ENCODE measurements around the gene PARD3B.

- RRBS: no CpG with 5 or more reads among the region's 1 CpG
Measured at GRCh38 chr2:203741520-203741867, 35.1 kb downstream of the CD28 start.

- RRBS: no CpG with 5 or more reads among the region's 6 CpGs
Measured at GRCh38 chr2:203846527-203846897, 21.1 kb upstream of the CTLA4 start.

- RRBS: no CpG with 5 or more reads among the region's 2 CpGs
Measured at GRCh38 chr2:204257253-204257603, 288.0 kb upstream of the PARD3B start.

DNA sequence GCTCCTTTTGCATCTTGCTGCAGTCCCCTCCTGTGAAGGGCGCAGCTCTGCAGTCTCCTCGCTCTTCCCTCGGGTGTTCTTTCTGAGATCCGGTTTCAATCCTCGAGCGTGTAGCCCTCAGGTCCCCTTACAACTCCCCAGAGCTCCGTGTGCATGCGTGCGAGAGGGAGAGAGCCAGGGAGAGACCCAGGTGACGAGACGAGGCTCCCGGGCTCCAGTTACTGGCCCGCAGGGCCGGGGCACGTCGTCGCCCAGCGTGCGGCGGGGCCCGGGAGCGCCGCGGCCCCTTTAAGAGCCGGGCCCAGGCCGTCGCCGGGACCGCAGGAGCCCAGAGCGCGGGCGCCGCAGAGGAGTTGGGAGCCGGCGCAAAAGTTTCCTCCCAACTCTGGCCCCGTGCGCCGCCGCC is at the start of gene PARD3B:
PARD3B (plus strand) TSS at position 318 of the 406 bp plus-strand sequence.
- RRBS: 1% methylated on average over 12 of the region's 39 CpGs

GRCh38 chr2:204611008-204611721 is 65.9 kb downstream of the PARD3B start:
- RRBS: no CpG with 5 or more reads among the region's 6 CpGs

GRCh38 chr2:204727260-204728516 is 182.4 kb downstream of the PARD3B start:
- RRBS: no CpG with 5 or more reads among the region's 11 CpGs

- RRBS: no CpG with 5 or more reads among the region's 2 CpGs
Measured at GRCh38 chr2:204741889-204742394, 196.7 kb downstream of the PARD3B start.

DNA sequence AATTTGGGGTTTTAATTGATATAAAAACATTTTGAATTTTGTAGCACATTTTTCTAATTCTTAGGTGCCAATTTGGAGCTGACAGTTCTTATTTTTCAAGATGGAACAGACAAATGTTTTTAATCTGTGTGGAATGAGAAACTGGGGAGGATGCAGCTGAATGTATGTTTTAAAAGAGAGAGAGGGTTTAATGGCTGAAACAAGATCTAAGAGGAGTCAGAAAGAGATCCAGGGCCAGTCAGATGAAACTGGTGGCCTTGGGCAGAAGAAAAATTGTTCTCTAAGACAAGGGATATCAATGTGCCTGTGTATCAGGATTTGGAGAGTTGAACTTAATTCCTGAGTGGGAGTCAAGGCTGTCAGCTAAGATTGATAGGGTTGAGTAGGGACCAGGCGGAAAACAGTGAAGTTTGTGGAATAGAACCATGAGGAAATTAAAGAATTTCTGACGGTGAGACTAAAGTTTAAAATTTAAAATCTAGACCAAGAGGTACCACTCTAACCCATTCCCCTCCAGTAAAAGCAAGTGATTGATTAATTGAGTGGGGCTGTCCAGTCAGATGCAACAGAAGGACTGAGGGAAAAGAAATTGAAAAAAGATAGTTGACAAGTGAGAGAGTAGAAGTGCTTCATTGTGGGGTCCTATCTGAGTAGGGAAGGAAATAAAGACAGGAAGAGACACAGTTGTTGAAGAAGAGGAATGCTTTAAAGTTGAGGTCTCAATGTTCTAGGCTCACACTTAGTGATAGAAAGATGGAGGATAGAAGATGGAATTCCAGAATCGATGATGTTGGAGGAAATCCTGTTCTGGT is 199.3 kb downstream of the PARD3B start:
- RRBS: no CpG with 5 or more reads among the region's 3 CpGs

DNA sequence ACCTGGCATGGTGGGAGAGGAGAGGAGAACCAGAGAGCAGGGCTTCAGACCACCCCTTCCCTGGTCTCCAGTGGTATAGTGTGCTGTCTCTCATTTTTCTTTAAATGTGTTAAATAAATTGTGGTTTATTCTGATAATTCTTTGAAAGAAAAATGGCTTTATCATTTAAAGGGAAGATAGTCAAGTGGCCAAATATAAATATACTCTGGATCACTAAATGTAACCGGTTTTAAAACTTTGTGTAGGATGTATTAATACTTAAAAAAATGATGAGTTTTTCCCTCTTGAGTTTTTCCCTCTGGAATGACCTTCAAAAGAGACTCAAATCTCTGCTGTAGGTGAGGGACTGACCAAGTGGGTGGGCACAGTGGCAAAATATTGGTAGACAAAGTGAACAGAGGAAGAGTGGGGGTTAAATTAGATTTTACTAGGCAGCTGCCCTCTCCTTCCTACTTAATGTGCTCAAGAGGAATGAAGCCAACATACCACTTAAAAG is 360.1 kb downstream of the PARD3B start:
- RRBS: no CpG with 5 or more reads among the region's 1 CpG

- RRBS: no CpG with 5 or more reads among the region's 3 CpGs
Measured at GRCh38 chr2:204967671-204967988, 422.4 kb downstream of the PARD3B start.

- RRBS: no CpG with 5 or more reads among the region's 5 CpGs
Measured at GRCh38 chr2:205375123-205375729, 307.1 kb upstream of the NRP2 start.

- RRBS: 96% methylated on average over 4 of the region's 21 CpGs
Measured at GRCh38 chr2:205615271-205616069, 66.8 kb upstream of the NRP2 start.

GRCh38 chr2:205683361-205683584 is 972 bp downstream of the NRP2 start:
- RRBS: no CpG with 5 or more reads among the region's 5 CpGs

GRCh38 chr2:205698851-205699309 is 16.6 kb downstream of the NRP2 start:
- RRBS: no CpG with 5 or more reads among the region's 3 CpGs

DNA sequence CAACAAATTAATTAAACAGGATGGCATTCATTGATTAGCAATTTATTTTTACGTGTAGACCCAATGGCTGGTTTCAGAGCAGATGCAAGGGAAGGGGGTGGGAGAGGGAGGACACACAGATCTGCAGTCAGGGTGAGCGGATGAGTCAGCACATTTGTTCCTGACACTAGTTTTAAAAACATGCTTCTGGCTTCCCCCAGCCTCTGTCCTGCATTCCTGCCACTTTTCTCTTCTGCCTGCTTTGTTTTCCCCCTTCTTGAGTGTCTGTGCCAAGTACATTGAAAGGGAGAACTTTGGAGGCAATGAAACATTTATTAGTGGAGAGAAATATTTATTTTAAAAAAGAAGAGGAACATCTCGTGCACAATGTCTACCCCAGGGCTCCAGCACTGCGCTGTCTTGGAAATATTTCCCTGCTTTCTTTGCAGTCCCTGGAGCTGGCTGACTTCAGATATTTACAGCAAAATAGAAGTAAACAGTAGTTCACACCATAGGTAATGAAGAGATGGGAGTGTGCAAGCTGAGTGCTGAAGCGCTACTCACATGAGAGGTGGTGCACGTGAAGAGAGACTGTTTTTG is 52.2 kb downstream of the NRP2 start:
- RRBS: no CpG with 5 or more reads among the region's 6 CpGs

- RRBS: no CpG with 5 or more reads among the region's 10 CpGs
Measured at GRCh38 chr2:205768135-205768676, 85.9 kb downstream of the NRP2 start.

- RRBS: no CpG with 5 or more reads among the region's 10 CpGs
Measured at GRCh38 chr2:205771057-205771456, 88.8 kb downstream of the NRP2 start.

GRCh38 chr2:206084775-206085706 is 933 bp downstream of the INO80D start:
- RRBS: 2% methylated on average over 43 of the region's 85 CpGs

- RRBS: no CpG with 5 or more reads among the region's 5 CpGs
Measured at GRCh38 chr2:206143949-206144402, 15.3 kb downstream of the NDUFS1 start.

DNA sequence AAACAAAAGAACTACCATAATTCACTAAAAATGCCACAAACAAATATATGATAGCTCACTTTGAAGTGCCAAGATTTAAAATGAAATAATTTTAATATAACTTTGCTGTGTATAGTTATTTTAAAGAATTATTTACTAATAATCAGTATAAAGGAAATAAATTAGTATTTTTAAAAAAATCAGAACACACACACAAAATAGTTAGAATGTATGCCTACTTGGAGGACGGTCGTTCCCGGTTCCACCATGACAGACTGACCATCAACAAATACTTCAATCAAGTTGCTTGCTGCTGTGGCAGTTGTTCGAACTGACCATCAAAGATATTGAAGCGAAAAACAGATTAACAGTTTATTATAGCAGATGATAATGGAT is 7.1 kb downstream of the NDUFS1 start:
- RRBS: no CpG with 5 or more reads among the region's 5 CpGs